Foreskin fibroblast (primary cell): Measurements from ENCODE around the genes ERN2, CHP2 and KDM8.

DNA sequence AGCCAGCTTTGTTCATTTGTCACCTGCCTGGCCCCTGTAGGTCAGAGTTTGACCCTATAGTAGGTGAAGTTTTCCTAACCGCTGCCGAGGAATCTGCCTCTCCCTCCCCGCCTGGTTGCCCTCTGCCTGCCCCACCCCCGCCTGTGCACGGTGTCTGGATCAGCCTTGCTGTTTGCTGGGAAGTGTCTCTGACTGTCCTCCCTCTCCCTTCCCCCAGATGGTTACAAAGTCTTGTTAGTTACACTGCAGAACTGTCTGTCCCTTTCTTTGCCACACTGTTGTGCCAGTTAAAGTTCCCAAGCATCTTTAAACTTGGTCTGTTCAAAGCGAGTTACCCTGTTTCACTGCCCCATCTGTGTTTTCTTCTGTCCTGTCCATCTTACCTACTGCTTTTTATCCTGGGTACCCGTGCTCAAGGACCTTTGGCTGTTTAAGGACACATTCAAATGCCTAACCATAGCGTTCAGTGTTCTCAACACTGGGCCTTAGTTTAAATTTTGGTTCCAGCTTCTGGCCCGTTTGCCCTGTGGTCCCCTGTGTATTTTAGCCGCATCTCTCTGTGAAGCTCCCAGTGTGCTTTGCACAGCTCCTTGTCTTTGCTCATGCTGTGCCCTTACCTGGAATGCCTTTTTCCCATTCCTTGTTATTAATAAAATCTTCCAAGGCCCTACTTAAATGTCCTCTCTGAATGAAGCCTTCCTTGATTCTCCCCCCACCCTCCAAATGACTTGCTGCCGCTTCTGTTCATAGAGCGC is 5.9 kb downstream of the UBFD1 start:
- RRBS = no CpG with 5 or more reads among the region's 12 CpGs

- RRBS = 3% methylated on average over 14 of the region's 48 CpGs
These were observed at the start of gene ERN2 for GRCh38 chr16:23712915-23713514. Gene ERN2, minus strand, starts transcription at chr16:23713222.

GRCh38 chr16:23754462-23755249 is at the start of gene CHP2:
Gene CHP2, plus strand, starts transcription at chr16:23755026.
- RRBS = 3% methylated on average over 32 of the region's 73 CpGs

DNA sequence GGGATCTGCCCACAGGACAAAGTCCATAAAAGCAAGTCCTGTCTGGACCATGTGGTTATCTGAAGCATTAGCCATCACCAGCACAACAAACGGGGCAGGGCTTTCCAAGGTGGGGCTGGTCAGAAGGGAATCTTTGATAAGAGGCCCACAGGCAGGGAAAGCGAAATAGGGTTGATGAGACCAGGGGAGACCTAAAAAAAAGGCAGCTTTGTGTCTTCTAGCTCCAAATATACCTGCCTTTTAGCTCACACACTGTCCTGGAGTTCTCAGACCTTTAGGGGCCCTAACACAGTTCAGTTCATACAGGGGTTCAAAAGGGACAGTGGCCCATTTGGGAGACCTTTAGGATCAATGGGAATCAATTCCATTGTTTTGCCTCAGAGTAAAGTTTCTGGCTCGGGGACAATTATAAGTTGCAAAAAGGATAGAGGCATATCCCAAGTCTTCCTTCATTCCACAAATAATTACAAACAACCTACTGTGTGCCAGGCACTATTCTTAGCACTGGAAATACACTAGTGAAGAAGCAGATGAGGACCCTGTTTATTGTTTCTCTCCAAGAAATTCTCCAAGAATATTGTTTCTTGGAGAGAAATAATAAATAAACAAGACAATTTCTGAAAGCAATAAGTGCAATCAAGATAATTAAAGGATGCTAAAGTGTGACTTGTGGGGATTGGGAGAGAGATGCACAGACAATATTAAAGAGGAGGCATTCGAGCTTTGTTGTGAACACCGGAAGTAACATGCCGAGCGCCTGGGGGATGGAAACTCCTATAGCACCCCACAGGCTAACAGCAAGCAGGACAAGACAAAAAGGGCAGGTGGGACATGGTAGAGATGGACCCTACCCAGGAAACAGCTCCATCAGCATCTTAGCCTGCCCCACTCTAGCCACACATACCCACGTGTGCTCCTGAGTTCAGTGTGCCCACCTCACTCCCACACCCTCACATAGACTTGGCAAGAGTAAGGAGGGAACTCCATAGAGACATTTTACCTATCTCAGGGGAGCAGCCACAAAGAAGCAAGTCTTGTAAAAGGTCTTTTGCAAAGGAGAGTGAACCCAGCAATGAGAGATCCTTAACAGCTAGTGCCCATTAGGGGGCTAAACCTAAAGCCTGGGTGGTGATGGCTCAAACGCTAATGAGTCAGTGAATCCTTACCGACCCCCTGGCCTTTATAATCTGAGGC is 38.2 kb upstream of the CACNG3 start:
- RRBS = no CpG with 5 or more reads among the region's 10 CpGs

GRCh38 chr16:24810856-24811497 is 34.8 kb upstream of the SLC5A11 start:
- RRBS = no CpG with 5 or more reads among the region's 8 CpGs

DNA sequence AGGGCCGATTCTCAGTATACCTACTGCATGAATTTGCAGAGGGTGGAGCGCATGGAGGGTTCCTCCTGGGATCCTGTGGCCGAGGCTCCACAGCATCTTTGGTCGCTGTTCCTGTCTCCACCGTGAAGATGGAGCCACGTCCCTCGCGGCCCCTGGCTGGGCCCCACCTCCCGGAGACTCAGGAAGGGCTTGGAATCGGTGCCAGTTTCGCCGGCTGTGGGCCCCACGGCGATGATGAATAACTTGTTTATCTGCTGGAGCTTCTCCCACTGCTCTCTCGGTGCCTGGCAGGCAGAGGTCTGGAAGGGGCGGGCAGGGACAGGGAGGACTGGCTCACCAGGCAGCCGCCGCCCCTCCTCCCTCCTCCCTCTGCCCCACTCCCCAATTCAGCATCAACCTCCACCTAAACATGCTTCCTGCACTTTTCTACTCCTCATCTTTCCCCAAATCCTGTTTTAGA is 8.1 kb downstream of the SLC5A11 start:
- RRBS = no CpG with 5 or more reads among the region's 18 CpGs

DNA sequence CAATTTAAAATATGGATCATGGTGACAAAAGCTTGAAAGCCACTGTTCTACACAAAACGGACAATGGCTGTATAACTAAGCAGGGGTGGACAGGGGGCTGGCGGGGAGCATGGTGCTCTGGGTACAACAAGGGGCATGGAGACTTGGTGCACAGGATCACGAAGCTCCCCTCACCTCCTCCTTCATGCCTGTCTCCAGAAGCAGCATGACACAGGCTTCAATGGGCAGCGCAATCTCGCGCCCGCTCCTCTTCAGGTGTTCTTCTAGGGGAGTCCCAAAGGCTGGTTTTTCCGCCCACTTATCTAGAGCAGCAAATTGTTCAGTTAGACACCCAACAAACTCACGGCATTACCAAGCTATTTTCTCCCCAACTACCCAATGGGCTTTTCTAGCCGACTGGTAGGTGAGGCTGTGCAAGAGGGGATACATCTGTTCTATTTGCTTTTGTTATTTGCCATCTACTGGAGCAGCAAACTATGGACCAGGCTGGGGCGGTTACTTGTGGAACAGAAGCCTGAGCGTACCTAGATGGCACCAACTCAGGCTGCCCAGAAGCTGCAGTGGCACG is 60.7 kb downstream of the ARHGAP17 start:
- RRBS = no CpG with 5 or more reads among the region's 13 CpGs

DNA sequence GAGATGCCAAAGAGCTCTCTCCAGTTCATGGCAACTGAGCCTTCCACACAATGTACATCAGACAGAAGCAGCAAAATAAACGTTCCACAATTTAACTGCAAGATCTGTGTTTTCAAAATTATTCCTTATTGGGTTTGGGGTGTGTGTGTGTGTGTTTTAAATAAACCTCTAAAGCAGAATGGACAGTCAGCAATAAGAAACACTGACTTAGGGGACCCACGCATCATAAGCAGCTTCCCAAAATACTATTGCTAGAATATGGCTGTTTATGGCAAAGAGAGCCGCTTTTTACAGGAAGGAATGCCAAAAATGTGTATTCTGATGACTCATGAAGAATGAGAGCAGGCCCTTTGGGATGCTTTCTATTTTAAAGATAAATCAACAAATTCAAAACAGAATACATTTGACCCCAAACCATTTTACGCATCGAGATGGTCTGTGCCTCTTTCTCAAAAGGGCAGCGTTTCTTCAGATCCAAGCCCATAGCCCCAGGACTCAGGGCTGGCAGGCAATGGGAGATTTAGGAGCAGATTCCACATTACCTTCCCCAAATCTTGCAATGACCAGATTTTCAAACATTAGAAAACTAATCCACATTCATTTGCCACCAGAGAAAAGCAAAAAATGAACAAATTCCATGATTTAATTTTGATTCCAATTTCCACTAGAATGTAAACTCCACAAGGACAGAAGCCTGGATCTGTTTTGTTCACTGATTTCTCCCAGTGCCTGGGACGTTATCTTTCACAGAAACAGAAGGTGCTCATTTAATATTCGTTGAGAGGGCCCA is 37.4 kb downstream of the ARHGAP17 start:
- RRBS = no CpG with 5 or more reads among the region's 8 CpGs

GRCh38 chr16:24994203-24994702 is 20.9 kb downstream of the ARHGAP17 start:
- RRBS = no CpG with 5 or more reads among the region's 4 CpGs

DNA sequence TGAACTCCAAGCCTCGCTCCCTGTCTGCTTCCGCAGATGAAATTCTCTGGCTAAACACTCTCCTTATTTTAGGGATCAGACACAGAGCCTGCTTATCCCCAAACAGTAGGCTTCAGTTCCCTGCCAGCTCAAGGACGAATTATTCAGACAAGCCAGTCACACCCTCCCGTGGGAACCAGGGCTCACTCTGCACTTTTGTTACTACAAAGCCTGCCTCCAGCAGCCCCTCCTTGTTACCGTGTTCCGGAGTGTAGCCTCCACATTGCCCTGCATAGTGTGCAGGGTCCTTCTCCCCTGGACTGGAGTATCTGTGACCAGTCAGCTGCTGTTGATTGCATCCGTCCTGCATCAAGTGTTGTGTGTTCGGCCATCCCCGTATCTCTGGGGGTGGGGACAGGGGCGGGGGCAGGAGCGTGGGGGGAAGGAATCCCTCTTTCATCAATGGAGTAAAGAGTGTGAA is 46.5 kb upstream of the LCMT1 start:
- RRBS = no CpG with 5 or more reads among the region's 11 CpGs

DNA sequence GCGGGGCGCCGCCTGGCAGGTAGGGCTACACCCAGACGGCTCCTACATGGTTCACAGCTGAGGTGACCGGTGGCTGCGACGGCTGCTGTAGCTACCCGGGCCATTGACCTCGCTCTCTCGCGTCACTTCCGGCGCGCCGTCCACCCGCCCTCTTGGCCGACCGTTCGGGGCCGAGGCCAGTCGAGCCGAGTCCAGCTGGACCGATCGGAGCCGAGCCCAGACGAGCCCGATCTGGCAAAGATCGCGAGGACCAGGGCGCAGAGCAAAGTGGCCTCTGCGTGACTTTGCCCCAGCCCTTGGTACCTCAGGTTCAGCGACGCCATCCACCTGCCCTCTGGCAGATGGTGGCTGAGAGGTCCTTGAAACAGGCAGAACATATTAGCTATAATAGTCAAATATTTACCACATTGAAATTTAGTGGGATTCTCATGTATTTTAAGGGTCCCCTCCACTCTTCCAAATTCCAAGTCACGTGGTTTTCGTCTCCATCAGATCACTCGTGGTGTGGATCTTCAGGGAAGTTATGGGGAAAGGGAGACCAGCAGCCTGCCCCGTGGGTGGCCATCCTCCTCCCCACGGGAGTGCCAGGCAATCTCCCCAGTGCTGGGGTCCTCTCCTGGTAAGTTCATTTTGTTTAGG is 4.4 kb upstream of the LCMT1 start:
- RRBS = no CpG with 5 or more reads among the region's 38 CpGs

DNA sequence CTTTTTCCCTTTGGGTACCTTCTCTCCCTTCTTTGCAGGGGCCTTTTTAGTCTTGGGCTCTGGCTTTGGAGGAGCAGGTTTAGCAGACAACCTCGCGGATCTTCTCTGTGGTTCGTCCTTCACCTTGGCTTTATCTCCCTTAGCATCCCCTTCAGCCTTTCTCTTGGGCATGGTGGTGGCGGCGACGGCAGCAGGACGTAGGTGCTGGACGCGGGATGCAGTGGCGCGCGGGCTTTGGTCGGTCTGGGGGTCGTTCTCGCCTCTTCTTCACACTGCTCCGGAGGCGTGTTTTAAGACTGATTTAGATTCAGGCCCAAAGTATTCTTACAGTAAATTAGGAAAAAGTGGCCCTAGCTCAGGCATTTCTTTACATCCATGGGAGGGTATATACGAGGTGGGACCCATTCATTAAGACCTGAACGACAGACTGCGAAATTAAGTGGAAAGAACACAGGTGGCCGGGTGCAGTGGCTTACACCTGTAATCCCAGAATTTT is 340.9 kb downstream of the HS3ST4 start:
- RRBS = no CpG with 5 or more reads among the region's 21 CpGs

- RRBS = no CpG with 5 or more reads among the region's 4 CpGs
These were observed 468.3 kb upstream of the C16orf82 start for GRCh38 chr16:26598310-26598870.

GRCh38 chr16:26614390-26614788 is 452.3 kb upstream of the C16orf82 start:
- RRBS = no CpG with 5 or more reads among the region's 5 CpGs

- RRBS = no CpG with 5 or more reads among the region's 10 CpGs
These were observed 29.3 kb upstream of the KDM8 start for GRCh38 chr16:27173828-27174654.

DNA sequence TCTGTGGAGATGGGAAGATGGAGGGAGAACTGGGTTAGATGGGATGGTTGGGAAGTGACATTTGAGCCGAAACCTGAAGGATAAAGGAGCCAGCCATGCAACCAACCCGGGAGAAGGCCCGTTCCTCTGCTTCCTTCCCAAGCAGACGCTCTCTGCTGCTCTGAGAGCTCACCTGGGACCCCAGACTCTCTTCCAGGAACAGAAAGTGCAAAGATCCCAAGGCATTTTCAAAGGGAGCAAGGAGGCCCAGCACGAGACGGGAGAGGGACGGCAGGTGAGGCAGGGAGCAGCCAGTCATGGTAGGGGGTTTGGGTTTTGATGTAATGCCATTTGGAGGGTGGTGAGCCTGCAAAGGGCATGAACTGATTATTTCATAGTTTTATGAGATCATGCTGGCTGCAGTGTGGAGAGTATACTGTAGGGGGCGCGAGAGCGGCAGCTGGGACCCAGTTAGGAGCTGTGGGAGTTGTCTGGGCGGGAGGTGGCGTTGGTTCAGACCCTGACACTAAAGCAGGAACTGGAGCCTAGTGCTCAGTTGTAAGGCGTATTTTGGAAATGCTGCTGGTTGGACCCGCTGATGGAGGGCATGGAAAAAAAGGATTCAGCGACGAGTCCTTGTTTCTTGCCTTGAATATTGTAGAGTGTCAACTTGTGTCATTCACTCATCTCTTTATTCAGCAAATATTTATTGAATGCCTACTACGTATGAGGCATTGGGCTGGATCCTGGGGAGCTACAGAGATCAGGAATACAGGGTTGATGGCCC is 23.9 kb upstream of the KDM8 start:
- RRBS = no CpG with 5 or more reads among the region's 17 CpGs

DNA sequence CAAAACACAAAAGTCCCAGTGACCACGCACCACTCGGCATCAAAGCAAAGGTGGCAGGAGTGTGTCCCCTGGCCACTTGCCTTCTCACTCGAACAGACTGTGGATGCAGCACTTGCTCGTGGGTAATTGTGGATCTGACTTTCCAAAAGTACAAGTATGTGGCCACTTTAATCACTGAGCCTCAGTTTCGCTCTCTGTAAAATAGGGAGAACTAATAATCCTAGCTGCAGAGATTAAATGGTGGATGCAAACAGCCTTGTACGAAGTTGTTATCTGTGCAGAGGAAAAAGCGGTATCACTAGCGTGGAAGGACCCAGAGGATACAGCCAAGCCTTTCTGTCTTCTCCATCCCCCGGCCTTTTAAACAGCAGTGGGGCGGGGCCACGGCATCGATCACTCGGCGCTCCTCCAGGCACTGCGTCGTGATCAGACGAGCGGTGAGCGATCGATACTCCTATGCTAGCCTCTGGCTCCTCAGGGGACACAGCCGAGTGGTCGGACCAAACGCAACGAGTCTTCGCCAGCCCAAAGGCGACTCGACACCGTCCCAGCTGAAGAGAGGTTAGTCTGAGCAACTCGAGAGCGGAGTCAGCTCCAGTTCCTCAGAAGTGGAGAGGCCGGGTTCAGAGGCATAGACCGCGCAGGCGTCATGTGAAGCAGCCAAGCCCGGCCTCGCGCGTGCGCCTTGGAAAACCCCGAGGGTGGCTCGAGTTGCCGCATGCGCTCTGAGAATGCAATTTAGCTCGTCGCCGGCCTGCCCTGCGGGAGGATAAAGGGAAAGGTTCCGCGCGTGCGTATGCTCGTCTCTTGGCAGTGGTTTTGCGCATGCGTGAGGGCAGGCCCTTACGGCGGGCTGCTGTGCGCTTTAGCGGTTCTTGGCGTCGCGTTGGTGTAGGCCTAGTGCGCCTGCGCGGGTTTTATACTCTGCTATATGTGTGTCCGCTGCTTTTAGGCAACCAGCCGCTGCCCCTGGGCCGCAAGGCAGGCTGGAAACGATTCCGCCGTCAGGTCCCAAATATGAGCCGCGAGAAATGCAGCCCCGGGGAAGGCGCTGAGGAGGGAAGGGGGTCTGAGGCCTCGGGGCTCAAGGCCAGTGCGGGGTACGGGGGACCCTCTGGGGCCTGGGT is at the start of gene KDM8:
Gene KDM8 (plus strand): TSS at position 451 of the 1,127 bp plus-strand sequence.
- RRBS = 1% methylated on average over 17 of the region's 77 CpGs

- RRBS = no CpG with 5 or more reads among the region's 17 CpGs
These were observed 13.8 kb downstream of the KDM8 start for GRCh38 chr16:27216918-27217796.

DNA sequence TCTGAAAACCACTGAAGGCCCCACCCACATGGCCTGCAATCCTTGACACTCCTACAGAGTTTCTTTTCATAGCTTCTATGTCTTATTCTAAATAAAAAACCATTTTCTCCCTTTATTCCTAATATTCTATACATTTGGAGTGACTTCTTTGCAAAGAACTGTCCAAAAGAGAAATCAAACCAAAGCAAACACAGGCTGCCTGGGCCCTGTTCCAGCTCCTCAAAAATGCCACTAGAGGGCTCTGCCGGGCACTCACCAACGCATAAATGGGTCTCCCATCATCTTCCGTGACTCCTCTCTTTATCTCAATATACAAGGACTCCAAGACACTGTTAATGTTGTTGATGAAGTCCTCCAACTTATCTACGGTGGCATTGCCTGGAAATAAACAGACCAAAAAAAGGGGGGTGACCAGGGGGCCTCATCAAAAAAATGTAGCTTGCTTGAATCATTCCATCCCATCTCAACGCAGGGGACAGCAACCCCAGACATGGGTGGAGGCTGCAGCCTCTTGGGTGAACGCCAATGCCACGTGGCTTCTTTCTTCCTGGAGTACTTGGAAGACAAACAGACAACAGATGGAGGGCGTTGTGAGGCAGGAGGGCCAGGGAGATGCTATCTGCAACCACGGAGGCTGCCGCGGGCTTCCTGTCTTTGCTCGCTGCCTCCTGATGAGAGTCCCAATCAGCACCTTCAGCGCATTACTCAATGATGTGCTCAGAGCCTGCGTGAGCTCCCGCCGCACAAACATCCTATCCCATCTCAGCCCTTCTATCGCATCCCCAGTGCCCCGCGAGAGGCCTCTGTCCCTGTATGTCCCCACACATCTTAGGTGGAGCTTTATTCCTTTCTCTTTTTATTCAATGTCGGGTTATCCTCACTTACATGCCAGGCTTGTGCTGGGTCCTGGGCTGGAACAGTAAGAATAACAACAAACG is 31.9 kb downstream of the KDM8 start:
- RRBS = no CpG with 5 or more reads among the region's 21 CpGs

- RRBS = no CpG with 5 or more reads among the region's 13 CpGs
These were observed 22.8 kb downstream of the NSMCE1 start for GRCh38 chr16:27245665-27246188.